Mesenchymal stem cell of the bone marrow (primary cell): ENCODE measurements around a stretch of chr20.

DNA sequence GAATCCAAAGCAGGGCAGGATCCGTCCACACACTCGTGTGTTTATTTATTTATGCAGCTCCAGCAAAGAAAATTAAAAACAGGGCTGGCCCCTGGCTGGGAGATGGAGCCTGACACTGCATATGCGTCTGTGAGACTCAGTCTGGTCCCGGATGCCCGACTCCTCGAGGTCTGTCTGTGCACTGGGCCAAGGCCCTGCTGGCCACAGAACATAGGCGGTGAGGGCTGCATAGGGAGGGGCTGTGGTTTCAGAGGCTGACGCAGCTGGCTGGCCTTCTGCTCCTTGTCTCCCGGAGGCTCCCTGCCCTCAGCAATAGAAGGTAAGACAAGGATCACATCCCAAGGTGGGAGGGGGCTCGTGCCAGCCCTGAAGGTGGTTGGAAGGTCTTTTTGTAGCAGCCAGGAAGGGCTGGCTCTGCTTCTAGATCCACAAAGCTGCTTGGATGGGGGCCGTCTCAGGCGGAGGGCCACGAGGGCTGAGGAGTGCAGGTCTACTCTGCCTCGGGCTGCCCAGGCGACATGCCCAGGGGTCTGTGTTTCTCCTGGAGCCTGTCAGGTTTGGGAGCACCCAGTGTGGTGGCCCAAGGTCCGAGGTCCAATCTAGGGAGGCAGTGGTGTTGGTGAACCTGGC is 239.8 kb upstream of the SULF2 start:
- CAGE, long polyA plus RNA, result no peak

GRCh38 chr20:48286850-48287776 is 501.8 kb upstream of the SULF2 start:
- CAGE, long polyA plus RNA, result no peak

- CAGE, long polyA plus RNA, result no peak
Observed at GRCh38 chr20:48373995-48374260, 453.9 kb downstream of the PREX1 start.

DNA sequence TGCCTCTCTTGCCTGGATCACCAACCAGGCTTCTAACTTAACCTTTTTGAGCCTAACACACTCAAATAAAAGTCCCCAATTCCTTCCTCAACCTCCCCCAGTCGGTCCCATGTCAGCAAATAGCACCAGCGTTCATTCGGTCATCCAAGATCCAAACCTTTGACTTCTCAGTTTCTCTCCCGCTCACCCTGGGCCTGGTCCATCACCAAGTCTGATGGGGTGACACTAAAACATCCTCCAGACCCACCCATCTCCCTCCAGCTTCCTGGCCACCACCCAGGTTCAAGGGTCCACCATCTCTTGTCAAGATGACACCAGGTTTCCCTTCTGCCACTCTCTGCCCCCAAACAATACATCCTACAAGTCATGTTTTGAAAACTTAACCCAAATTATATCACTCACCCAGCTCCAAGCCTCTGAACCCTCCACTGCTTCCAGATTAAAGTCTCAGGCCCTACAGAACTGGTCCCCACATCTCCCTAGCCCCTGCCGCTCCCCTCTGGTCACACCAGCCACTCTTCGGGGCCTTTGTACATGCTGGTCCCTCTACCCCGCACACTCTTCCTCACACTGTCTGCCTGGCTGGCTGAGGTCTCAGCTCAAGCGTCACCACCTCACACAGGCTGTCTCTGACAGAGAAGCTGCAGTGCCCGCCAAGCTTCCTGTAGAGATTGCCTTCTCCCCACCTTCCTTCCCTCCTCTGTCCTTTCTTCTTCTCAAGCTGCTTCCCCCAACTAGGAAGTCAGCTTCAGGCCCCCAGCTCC is 192.6 kb downstream of the PREX1 start:
- CAGE, long polyA plus RNA, result no peak

DNA sequence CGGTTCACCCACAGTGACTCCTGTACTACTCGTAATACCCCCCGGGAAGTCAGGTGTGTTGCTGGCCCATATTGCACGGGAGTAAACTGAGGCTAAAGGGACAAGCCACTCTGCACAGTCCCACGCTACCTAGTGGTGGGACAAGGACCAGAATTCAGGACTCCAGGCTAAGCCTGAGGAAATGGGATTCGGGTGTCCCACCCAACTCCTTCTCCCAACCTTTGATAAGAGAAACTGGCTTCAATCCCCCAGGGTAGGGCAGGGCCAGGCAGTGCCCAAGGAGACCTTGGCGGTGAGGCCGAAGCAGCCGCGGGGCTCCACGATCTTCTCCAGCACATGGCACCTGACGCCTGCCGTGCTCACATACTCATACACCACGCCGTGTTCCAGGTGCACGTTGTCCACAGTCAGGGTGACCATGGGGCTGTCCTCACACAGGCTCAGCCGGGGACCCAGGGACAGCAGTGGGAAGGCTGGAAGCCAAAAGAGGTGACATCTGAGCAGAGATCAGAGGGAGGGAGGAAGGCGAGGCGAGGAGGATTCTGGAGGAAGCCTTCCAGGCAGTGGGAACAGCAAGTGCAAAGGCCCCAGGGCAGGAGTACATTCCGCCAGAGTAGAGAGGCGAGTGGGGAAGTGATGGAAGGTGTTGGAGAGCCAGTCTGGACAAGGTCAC is 176.6 kb downstream of the PREX1 start:
- CAGE, long polyA plus RNA, result no peak

DNA sequence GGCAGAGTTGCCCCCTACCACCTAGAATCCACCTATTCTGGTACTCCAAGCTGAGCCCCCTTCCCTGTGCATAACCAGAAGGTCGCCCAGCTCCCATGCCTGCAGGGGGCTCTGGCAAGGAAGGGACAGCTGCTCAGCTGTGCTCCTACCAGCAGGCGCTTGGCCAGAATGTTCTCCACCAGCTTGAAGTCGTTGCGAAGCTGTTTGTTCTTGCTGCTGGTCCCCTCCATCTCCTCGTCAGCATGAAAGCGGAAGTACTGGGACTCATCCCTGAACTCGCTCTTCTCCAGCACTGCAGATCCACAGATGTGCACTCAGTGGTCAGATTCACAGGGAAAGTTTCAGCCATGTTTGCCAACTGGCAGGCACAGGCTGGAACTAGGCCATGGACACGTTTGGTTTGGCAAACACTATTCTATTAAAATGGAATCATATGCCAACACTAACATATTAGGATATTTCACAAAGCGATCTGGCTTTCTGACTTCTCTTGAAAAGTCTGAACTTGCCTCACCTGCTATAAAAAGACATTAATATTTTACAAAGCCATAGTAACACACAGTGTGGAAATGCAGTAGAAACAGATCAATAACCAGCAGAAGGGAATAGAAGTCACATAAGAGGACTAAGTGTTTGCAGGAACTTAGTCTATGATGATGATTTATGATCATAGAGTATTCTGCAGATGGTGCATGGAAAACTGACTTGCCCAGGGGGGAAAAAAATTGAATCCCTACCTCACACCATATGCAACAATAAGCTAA is 167.8 kb downstream of the PREX1 start:
- CAGE, long polyA plus RNA, result no peak

DNA sequence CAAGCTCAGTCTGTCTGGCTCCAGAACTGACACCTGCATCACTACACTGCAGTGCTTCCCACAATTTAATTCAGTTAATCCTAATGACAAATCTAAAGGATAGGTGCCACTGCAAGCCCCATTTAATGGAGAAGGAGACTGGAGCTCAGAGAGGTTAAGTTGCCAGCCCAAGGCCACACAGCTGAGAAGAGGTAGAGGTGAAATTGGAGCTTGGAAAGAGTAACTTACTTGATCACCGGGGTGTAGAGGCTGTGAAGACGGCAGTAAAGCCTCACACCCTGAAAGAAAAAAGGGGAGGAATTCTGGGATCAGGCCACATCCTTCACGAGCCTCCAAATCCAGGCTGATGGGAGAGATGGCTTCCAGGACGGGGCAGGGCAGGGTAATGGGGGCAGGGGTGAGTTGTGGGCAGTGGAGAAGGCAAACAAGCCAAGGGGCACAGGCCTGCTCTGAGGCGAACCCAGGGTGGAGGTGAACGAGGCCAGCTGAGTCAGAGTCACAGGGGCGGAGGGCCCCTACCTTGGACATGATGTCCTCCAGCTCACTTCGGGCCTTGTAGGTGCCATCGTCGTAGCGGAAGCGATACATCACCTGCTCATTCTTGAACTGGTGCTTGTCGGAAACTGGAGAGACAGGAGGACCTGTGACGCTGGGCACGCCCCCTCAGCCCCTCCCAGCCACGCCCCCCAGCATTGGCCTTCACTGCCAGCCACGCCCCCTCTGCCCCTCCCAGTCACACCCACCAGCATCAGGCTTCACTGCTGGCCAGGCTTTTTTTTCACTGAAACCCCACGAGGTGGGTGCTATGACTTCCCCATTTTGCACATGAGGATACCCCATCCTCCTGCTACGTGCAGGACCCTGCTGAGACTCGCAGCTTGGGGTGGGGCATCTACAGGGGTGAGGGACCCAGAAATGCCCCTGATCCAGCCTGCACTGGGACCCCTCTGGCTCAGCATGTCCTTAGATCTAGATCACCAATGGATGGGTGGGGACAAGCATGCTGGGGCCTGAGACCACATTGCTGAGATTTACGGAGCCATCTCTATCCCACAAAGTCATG is 148.3 kb downstream of the PREX1 start:
- CAGE, long polyA plus RNA, result no peak

DNA sequence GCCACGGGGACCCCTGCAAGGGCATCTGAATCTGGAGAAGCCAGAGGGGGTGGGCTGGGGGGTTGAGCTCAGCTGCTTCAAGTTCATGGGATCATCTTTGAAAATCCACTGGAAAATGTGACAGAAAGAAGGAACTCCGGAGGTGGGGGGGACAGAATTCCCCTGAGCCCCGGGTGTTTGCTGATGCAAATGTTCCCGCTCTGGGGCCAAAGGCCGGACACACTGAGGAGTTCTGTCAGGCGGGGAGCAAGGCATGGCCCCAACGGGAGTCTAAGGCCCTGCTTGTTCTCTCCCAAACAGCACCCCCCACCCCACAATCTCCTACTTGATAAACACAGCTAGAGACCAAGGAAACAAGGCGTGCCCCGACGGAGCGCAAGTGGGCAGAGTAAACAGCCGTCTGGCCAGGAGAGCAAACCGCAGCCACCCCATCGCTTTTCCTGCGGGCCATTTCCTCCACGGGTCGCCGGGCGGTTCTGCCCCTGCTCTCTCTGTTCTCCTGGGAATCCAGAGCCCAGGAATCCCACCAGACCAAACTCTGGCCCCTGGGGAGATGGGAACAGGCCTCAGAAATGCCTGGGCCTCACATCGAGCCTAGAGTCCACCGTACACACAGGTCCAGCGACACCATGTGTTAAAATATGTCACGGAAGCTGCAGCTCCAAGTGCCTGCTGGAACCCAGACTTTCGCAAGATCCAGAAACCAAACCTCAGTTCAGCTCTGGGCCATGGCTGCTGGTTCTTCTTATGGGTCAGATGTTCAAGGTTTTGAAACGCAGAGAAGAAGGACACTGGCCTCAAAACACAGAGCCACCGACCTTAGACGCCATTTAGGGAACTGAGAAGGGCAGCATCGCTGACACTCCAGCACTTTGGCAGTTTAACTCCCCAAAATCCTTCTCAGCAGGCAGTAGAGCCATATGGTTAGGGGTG is 104.3 kb downstream of the PREX1 start:
- CAGE, long polyA plus RNA, result no peak

DNA sequence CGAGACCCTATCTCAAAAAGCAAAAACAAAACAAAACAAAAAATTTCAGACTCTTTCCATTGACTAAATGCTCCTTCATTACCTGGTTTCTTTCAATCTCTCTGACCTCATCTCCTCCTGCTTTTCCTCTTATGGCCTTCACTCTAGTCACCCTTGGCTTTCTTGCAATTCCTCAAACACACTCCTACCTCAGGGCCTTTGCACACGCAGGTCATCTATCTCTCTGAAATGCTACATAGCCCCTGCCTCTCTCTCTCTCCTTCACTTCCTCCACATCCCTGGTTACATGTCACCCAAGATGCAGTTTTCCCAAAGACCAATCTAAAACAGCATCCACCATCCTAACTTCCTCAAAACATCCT is 96.8 kb downstream of the PREX1 start:
- CAGE, long polyA plus RNA, result no peak

GRCh38 chr20:48737283-48738136 is 90.3 kb downstream of the PREX1 start:
- CAGE, long polyA plus RNA, result no peak

DNA sequence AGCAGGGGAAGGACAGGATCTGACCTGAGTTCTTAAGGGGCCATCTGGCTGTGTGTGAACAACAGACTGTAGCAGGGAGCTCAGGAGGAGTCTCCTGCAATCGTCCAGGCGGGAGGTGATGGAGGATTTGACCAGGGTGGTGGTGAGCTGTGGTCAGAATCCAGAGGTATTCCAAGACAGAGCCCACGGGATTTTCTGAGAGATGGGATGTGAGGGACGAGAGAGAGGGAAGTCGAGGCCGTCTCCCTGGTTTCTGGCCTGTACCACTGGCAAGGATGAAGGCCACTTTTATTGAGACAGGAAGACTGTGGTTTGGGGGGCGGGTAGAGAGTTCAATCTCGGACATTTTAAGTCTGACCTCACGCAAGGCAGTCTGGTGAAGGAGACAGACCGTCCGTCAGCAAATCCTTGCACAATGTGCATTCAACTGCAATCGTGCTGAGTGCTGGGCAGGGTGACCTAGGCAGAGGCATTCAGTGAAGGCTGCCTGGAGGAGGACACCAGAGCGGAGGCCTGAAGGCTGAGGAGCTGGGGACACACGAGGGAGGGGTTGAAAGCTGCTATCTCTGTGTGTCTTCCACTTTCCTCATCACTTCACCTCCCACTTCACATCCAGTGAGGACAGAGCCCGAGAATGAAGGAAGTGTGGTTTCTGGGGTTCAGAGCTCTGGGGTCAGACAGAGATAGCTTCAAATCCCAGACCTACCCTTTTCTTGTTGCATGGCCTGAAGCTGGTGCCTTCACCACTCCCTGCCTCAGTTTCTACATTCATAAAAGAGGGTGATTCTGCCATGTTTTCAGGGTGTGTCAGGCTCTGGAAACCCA is 53.8 kb downstream of the PREX1 start:
- CAGE, long polyA plus RNA, result no peak

DNA sequence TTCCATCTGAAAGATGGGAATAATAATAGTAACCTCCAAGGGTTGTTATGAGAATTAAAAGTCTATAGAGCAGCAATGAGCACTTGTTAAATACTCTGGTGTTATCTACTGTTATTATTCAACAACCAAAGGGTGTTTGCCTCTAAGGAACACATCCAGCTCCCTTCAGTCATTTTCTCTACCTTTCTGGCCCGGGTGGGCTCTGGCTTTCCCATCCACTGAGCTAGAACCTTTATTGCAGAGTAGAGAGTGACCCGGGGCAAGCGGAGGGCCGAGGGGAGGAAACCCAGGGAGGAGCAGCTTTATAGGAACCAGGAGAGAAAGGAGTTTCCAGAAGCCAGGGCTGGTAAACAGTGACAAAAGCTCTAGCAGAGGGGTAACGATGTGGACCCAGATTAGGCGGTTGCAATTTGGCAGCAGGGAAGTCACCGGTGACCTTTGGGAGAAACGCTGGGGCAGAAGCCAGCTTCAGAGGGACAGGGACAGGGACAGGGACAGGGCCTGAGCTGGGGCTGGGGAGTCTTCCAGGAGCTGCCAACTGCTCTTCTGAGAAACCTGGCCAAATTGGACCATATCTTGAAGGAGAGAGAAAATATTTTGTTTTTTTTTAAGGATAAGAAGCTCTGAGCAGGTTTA is 22.3 kb upstream of the PREX1 start:
- CAGE, long polyA plus RNA, result no peak

DNA sequence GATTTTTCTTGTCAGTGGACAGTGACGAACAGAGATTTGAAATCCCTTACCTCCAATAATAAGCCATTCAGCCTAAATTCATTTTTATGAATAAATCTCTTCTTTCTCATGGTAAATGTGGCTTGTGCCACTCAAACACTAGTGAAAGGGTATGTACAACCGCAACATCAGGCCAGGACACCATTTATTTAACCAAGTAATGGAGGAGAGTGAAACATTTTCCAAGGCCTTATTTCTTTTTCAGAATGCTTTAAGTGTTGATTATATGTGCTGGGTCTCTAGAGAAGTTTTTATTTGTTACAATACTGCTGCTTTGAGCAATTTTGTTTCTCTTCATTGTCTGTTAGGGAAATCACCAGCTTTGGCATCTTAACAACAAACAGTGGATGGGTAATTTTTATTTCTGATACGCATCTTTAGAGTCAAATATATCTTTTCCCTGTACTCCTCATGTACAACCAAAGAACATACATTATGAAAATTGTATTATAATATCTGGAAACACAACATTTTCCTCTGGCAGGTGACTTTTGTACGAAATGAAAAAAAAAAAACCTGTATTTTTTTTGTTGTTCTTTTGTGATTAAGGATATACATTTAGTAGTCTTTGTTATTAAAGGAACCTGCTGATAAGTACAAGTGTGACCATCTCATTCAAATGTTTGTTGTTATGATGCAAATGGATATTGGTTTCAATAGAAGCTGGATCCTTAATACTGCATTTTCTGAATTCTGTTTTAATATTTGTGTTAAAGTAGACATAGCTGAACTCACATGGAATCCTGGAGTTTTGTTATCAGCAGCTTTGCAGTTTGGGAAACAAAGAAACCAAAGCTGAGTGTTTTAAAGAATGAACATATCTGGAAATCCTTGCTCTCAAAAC is 10.4 kb upstream of the CSE1L start:
- CAGE, long polyA plus RNA, result no peak

GRCh38 chr20:49282702-49282998 is 4.8 kb upstream of the ZNFX1 start:
- CAGE, long polyA plus RNA, result no peak

GRCh38 chr20:49288008-49288619 is 10.3 kb upstream of the ZNFX1 start:
- CAGE, long polyA plus RNA, result no peak

DNA sequence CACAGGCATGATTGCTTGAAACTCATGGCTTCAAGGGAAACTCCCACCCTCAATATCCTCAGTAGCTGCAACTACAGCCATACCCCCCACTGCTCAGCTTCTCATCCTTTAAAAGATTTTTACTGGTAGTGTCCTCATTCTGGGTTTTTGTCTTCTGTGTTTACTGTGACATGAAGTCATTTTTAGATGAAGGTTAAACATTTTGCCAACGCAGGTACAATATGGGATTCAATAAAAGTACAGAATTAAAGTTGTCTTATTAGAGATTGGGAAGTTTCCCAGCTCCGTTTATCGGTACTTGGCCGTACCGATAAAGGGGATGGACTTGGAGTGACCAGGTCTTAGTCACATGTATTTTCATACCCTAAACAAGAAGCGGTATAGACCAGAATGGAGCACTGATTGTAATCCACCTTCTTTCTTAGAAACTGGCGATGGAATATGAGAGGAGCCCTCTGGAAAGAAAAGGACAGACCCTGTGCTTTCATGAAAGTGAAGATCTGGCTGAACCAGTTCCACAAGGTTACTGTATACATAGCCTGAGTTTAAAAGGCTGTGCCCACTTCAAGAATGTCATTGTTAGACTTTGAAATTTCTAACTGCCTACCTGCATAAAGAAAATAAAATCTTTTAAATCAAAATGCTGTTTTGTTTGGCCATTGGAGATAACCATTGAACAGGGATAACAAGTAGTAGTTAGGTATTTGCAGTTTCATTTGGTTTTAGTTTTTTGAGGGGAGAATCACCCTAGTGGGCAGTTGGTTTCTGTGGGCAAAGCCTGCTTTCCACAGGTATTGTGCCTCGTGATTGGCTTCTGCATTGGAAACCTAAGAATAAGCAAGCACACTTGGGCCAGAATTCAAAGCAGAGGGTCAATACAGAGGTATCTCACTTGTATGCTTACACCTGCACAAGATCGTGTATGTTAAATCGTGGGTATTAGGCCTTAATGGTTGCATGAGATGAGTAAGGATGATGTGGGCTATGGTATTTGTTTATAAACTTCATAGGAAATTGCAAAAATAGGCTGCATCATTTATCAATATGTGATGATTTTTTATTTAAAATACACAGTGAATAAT is 11.1 kb upstream of the ZNFX1 start:
- CAGE, long polyA plus RNA, result no peak

DNA sequence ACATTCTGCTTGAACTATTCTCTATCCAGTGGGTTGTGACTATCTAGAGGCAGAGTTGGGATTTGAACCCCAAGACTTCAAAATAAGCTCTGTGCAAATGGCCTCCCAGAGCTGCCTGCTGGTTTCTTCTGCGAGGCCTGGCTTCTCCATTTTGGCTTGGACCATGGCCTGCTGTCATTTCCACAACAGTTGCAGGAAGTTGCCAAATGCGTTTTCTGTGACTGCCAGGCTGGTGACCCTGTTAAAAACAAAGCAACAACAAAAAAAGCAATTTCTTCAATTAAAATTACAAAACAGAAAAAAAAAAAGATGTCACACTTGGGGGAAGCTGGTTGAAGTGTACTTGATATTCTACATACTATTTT is 20.0 kb upstream of the ZNFX1 start:
- CAGE, long polyA plus RNA, result no peak

GRCh38 chr20:49466228-49466623 is 16.2 kb downstream of the KCNB1 start:
- CAGE, long polyA plus RNA, result no peak

DNA sequence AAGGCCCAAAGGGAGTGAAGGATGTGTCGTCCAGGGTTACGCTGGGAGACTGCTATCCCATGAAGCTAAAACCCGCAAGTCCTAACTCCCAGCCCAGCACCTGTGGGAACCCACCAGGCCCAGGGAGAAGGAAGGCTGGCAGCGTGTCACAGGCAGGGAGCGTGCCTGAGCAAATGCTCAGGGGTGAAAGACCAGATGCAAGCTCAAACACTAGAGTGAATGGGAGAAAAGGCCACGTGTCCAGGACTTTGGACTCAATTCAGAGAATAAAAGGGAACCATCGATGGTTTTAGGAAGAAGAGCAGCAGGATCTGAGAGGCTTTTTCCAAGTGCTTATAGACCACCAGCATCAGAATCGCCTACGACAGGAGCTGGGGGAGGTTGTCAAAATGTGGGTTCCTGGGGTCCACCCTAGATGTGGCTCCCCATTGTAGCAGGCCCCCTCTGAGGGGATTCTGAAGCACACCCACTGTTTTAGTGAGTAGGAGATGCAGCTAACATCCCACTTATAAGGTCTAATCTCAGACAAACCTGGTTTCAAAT is 16.1 kb upstream of the PTGIS start:
- CAGE, long polyA plus RNA, result no peak

GRCh38 chr20:49659980-49660536 is 53.6 kb downstream of the B4GALT5 start:
- CAGE, long polyA plus RNA, result no peak